Esophagus squamous epithelium (tissue), 4 donors: ENCODE measurements around a stretch of chr1.

DNA sequence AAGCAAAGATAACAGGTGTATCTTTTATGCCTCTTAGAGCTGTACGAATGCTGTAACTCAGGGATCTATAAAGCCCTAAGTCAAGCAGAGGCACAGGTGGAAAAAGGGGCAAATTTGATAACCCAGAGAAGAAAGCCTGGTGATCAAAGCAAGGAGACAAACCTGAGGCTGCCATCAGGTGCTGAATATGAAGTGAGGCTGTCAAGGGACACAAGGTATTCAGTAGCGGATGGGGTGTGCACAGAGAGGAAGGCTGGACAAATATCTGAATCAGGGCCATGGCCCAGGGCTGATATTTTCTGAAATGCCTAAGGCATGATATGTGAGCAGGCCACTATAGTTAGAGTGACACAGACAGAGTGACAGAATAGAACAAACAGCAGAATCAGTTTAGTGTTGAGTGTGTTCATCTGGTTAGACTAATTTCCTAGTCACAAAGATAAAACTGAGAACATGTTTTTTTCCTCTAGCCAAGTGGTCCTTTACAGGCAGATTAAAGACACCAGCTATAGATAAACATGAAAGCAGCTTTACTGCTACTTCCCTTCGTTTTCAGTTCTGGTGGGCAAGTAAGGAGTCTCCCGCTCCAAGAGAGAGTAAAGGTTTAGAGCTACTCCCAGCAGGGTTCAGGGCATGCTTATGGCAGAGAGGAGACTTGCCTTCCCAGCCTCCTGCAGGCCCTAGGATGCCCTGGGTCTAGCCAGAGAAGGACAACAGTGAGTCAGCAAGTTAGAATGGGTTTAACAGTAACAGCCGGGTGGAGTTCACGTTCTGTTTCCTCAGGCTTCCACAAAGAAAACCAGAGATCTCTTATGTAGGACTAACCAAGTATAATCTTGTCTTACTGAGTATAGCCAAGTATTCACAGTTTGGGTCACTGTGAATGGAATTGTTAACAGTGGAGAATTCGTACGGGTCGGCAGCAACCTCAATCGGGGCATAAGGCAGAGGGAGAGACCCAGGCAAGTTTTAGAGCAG lies 60.4 kb upstream of the ACBD6 start:
- PRO-cap, result no peak
- RAMPAGE, long total RNA, 4 experiments, result no peak in any of the 4 experiments

- PRO-cap, result no peak
- RAMPAGE, long total RNA, 4 experiments, result no peak in any of the 4 experiments
These were observed 45.3 kb upstream of the XPR1 start for GRCh38 chr1:180586490-180587042.

DNA sequence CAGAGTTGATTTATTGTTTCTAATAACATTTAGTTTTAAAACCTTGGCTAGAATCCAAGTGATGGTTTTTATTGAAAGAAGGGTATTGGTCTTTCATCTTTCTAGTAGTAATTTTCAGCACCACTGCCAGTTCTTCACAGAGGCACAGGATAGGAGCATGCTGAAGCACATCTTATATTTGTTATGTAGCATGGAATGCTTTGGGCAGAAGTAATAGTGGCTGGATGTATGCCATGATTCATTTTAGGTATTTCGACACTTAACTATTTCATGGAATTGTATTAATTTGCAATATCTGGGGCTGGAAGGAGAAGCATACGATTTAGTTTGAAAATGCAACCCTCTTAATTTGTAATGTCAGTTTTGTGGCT lies 1.9 kb downstream of the XPR1 start:
- PRO-cap, result bidirectional peak, plus-strand start at position 181 of the sequence, minus-strand start at position 151 of the sequence
- RAMPAGE, long total RNA, 4 experiments, result no peak in any of the 4 experiments

GRCh38 chr1:180922949-180923912 lies 10.5 kb downstream of the KIAA1614 start:
- PRO-cap, result no peak
- RAMPAGE, long total RNA, 4 experiments, result no peak in any of the 4 experiments

- PRO-cap, result unidirectional peak, plus-strand start at chr1:181089226
- RAMPAGE, long total RNA, 4 experiments, result no peak in any of the 4 experiments
These were observed 503 bp downstream of the IER5 start for GRCh38 chr1:181089003-181089403.

GRCh38 chr1:181105504-181105677 lies 16.9 kb downstream of the IER5 start:
- PRO-cap, result bidirectional peak, plus-strand start at chr1:181105625, minus-strand start at chr1:181105215
- RAMPAGE, long total RNA, 4 experiments, result no peak in any of the 4 experiments

DNA sequence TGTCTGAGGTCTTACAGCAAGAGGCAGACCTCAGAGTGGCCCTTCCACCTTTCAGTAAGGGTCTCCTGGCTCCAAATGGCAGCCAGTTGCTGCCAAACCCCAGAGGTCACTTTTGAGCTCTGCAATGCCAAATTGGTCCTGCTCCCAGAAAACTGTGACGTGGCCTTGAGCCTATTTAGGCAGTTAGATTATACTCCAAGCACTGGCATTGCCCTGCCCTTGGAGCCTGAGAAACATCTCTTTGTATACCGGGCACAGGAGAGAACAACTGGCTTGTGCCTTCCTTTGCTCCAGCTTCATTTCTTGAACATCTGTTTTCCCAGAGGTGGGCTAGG lies 134.5 kb downstream of the IER5 start:
- PRO-cap, result no peak
- RAMPAGE, long total RNA, 4 experiments, result no peak in any of the 4 experiments

DNA sequence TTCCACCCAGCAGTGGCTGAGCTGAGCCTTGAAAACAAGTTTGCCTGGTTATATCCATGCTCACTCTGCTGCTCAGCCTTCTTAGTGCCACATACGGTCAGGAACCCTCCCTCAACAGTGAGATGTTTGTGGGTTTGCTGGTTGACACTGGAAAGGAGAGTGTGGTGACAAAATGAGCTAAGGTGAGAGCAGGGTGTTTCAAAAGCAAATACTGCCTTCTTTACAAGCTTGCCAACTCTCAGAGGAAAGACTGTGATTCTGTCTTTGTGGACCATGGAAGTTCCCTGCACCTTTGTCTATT lies 119.8 kb upstream of the ZNF648 start:
- PRO-cap, result bidirectional peak, plus-strand start at position 92 of the sequence, minus-strand start at position 116 of the sequence
- RAMPAGE, long total RNA, 4 experiments, result no peak in any of the 4 experiments

DNA sequence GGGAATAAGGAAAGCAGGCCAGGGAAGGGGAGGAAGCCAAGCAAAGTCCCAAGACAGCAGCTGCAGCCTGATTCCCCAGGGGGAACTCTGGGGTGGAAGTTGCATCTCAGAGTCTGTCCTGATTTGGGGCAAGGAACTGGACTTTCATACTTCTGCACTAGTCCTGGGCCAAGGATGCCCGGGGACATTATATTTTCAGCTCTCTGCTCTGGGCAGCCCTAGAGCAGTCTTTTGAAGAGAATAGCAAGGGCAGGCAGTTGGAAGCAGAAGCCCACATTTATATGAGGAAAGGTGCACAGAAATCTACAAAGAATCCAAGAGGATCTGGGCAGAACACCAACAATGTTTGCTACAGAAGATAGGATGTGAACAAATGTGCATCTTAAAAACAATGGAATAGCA lies 130.3 kb upstream of the ZNF648 start:
- PRO-cap, result no peak
- RAMPAGE, long total RNA, 4 experiments, result no peak in any of the 4 experiments

- PRO-cap, result no peak
- RAMPAGE, long total RNA, 4 experiments, result no peak in any of the 4 experiments
These were observed 135.5 kb upstream of the ZNF648 start for GRCh38 chr1:182196759-182197612.

- PRO-cap, result unidirectional peak, plus-strand start at chr1:182205882
- RAMPAGE, long total RNA, 4 experiments, result no peak in any of the 4 experiments
These were observed 144.0 kb upstream of the ZNF648 start for GRCh38 chr1:182205396-182205990.

- PRO-cap, result no peak
- RAMPAGE, long total RNA, 4 experiments, result no peak in any of the 4 experiments
These were observed 155.3 kb downstream of the GLUL start for GRCh38 chr1:182236116-182236811.

DNA sequence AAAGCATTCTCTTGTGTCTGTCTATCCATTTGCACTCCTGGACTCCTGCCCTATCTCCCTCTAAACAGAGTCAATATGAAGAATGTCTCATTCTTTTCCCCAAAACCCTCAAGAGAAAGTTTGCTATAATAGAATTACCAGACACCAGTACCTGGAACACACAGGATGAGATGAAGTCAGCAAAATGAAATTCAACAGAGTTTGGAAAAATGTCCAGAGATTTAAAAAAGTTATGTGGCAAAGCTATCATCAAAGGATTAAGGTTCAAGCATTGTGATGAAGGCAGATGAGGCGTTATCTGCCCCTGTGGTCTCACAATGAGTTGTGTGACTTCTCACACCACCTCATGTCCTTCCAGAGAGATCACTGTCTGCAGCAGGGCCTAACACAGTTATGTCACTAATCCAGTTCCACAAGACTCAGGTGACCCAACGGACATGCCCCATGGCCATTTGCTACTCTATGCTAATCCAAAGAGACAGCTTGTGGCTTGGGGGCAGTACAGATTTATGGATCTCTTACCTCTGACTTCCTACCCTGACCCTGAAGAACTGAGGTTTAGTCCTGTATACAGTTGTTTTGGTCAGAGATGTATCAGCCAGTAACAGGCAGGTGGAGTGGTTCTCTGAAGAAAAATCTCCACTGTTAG lies 147.3 kb downstream of the GLUL start:
- PRO-cap, result no peak
- RAMPAGE, long total RNA, 4 experiments, result no peak in any of the 4 experiments

- PRO-cap, result no peak
- RAMPAGE, long total RNA, 4 experiments, result no peak in any of the 4 experiments
These were observed 33.6 kb downstream of the GLUL start for GRCh38 chr1:182357993-182358304.

GRCh38 chr1:182632509-182633060 lies 28.4 kb upstream of the RGS16 start:
- PRO-cap, result no peak
- RAMPAGE, long total RNA, 4 experiments, result no peak in any of the 4 experiments

DNA sequence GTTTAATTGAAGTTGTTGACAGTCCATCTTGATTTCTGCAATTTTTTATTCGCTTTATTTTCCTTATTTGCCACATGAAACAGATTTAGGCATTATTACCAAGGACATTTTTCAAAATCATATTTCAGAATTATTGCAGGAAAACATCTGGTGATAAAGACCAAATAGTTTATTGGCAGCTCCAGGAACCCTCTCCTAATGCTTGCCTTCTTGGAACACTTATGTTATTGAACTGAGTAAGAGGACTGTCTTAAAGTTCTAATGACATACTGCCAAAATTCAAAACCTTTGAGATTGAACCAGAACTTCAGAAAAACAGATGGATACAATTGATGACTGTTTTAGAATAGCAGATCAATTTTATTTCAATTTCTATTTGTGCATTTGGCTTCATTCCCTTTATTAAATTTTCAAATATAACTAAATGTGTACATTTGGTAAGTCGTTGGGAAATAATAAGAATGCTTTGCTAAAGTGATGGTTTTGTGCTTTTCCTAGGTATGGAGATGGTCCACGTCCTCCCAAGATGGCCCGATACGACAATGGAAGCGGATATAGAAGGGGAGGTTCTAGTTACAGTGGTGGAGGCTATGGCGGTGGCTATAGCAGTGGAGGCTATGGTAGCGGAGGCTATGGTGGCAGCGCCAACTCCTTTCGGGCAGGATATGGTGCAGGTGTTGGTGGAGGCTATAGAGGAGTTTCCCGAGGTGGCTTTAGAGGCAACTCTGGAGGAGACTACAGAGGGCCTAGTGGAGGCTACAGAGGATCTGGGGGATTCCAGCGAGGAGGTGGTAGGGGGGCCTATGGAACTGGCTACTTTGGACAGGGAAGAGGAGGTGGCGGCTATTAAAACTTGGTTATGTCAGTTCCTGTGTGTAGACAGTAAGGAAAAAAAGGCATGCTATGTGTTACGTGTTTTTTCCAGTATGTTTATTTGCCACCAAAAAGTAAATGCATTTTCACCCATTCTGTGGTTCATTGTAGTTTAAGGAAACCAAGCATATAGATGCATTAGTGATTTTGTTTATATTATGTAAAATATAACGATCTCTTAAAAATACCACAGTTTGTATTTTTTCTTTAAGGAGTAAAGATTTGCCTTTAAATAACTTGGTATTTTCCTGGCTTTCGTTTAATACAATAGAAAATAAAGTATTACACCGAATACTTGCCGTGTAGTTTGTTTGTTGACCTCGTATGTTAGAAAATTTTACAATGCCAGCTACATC lies 47.9 kb downstream of the DHX9 start:
- PRO-cap, result no peak
- RAMPAGE, long total RNA, 4 experiments, result no peak in any of the 4 experiments

DNA sequence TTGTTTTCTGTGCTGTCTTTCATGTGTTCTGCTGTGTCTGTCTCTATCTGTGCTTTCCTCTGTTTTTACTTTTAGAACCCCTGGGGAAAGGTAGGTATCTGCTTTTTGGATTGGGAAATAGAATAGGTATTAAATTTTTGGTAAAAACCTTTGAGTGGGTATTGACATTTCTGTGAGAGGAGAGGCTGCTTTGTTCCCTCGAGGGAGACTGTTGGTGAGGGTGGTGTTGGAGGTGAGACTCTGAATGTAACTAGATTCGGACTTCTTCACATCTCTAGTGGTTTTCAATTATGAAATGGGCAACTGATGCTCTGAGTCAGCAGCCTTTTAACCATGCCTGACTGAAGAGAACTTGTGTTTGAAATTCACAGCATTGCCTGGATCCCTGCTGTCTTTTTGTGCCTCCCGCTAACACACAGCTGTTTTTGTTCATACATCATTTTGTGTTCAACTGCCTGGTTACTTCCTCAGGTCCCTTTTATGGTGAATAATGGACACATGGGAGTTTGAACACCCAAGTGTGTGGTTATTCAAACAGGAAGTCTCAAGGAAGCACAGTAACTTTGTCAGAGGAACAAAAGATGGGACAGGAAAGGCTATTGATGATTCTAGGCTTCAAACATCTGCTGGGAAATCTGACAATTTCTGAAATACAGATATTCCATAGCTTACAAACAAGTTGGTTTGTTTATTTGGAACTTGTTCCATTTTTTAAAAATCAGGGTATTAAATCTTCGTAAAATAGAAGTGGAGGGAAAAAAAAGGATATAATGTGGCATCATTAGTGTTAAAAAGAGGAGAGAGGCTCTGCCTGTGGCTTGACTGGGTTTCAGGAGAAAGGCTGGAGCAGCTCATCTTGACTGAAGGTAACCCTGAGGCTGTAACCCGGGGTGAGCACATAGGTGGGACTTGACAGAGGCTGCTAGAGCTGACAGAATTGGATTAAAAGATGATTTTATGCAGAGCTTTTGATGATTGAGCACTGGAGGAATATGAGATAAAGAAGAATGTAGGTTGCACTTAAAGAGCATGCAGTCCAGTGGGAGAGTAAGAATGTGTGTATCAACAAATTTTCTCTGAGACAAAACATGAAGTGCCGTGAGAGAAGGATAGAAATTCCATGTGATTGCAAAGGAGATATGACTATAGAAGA lies 17.0 kb downstream of the LAMC1 start:
- PRO-cap, result no peak
- RAMPAGE, long total RNA, 4 experiments, result no peak in any of the 4 experiments

DNA sequence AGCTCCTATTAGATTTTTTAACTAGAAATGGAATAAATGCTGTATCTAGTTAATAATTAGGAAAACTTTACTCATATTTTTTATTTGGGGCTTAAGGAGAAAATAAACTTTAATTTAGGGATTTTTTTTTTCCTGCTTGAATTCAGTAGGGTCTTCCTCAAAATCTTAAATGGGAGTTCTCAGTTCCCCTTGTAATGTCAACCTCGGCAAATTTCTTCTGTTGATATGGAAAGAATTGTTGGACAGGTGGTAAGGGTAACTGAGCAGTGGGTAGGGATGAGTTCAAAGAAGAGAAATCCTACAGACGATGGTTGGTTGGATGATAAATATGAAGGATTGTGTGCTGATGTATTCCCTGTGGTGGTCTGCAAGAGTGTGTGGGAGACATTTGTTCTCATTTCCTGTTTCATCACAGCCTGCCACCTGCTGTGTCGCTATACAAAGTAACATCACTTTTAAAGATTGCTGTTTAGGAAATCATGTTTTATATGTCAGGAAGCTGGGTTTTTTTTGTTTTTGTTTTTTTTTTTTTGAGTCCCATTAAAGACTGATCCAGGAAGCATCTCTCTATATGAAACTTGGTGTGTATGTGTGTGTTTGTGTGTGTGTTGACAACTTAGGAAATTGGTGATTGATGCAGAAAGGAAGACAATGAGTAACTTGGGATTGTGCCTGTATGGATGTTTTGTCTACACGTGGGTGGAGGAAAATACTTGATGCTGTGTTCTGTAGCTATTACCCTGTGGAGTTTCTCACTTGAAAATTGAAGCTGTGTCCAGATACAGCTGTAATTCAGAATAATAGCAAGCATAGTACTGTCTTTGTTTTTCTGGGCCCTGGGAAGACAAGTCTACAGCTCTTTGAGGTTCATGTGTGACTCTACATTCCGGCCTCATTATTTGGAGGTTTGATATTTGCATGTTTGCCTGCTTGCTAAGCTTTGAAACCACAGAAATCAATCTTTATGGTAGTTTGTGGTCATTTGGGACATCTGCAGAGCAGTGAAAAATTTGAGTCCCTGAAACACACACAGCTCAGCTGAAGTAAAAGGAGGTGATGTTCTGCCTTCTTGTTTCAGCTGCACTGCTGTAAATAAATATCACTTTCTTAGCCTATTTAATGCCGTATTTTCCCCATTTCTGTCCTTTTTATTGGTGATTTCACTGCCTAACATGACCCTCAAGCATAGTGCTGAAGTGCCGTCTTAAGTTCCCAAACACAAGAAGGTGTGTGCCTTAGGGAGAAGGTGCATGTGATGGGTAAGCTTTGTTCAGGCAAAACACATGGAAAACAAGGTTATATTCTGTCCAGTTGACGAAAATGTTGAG lies 47.8 kb downstream of the LAMC1 start:
- PRO-cap, result unidirectional peak, plus-strand start at position 982 of the sequence
- RAMPAGE, long total RNA, 4 experiments, result no peak in any of the 4 experiments

GRCh38 chr1:183226676-183227368 lies 40.8 kb downstream of the LAMC2 start:
- PRO-cap, result no peak
- RAMPAGE, long total RNA, 4 experiments, result no peak in any of the 4 experiments

GRCh38 chr1:183289000-183289569 lies 103.0 kb downstream of the LAMC2 start:
- PRO-cap, result no peak
- RAMPAGE, long total RNA, 4 experiments, result no peak in any of the 4 experiments